AG10803 (cell line): ENCODE measurements around a stretch of chr1.

GRCh38 chr1:88837669-88837936 is 53.8 kb downstream of the GTF2B start:
- RRBS, result no CpG with 5 or more reads among the region's 3 CpGs

DNA sequence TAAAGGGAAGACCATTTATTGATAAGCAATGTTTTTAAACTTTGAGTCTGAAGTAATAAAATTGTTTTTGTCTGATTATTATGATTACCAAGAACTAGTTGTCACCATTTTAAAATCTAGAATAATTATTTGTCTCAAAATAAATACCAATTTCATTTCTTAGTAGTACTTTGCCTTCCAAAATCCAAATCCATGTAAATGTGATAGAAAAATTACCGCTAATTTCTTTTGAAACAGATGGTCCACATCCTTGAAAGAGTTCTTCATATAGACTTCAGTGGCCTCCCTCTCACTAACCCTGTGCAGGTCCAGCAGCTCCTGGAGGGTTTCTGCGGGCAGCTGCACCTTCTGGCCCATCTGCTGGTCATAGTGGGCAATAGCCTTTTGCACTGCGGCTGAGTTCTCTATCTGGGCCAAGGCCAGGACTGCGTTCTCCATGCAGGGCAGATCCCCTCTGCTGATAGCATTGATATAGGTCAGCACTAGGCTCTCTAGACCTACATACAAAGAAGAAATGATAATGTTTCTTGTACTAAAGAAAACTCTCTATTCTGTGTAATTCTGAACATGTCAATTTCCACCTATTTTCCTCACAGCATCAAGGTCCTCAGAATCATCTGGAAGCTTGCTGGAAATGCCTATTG is 11.0 kb downstream of the GBP3 start:
- RRBS, result no CpG with 5 or more reads among the region's 4 CpGs

DNA sequence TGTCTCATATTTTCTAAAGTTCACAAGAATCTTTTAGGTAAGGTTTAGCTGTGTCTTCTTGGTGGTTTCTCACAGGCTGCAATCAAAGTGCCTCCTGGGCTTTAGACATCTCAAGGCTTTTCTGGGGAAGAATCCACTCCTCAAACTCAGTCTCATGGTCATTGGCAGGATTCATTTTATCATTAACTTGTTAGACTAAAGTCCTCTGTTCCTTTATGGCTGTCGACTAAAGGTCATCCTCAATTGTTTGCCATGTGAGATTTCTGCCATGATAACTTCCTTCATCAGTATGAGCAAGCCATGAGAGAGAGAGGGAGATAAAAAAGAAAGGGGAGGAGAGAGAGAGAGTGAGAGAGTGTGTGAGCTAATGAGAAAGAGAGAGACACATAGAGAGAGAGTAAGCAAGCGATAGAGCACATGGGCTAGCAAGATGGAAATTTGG is 19.8 kb downstream of the GBP1 start:
- RRBS, result no CpG with 5 or more reads among the region's 2 CpGs

DNA sequence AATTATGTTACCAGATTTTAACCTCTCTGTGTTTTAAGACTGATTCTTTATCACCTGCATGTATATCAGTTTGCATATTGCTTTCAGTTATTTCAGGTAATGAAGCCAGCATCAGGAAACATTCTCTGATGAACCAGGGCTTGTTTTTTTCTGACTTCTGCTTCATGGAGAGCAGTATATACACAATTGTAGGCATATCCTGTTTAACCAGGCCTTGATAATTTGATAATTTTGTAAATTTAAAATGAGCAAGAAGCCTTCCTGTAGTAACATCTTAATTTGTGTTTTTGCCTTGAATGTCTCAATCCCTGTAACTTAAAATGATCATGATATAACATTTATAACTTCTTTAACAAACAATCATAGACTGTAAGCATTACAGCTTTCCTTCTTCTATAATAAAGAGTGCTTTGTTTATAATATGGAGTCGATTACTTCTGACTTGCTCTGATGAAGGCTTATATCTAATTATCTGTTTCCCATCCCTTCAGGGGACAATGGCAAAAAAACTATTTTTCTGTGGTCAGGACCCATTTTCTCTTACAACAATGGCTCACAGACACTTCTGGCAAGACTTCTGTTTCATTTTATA is 1.0 kb downstream of the GBP2 start:
- RRBS, result no CpG with 5 or more reads among the region's 1 CpG

- RRBS, result no CpG with 5 or more reads among the region's 1 CpG
These were observed 6.6 kb upstream of the GBP5 start for GRCh38 chr1:89279133-89279705.

GRCh38 chr1:89565129-89566104 is 40.8 kb downstream of the LRRC8B start:
- RRBS, result no CpG with 5 or more reads among the region's 9 CpGs

GRCh38 chr1:89608868-89609375 is 24.0 kb upstream of the LRRC8C start:
- RRBS, result 62% methylated on average over 2 of the region's 15 CpGs

- RRBS, result no CpG with 5 or more reads among the region's 7 CpGs
These were observed 3.3 kb downstream of the LRRC8C start for GRCh38 chr1:89635973-89636918.

DNA sequence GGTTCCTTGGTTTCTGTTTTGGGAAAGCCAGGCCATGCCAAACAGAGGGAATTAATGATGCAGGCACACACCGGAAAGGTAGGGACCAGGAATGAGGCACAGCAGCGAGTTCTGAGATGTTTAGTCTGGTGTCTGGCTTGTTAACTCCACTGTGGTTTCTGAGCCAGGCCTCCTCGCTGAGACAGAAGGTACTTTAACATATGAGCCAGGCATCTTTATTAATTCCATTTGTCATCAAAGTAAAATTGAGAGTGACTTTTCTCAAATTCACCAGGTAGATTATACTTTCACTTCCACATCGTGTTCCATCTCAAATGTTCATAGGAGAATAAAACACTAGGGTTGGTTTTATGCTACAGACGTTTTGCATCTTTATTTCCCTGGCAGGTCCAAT is 23.5 kb downstream of the LRRC8D start:
- RRBS, result 21% methylated on average over 1 of the region's 5 CpGs

DNA sequence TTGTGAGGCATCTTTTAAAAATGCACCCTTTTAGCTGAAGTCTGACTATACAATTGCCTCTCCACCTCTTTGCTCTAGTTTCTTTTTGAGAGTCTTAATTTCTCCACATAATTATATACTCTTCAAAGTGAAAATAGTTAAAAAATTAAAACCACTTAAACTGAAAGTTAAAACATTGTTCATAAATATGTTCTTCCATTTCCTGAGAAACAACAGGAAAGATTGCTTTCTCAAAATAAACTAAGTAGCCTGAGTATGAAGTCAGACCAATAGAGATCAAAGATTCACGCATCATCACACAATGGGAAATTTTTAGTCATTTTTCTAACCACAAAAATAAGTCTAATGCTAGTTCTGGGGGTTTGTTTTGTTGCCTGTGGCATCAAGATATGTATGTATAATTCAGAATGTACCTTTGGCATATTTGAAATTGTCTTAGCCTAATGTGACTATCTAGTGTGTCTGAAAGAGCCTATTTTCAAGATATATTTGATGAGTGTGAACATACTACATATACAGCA is 34.8 kb downstream of the LRRC8D start:
- RRBS, result no CpG with 5 or more reads among the region's 1 CpG

DNA sequence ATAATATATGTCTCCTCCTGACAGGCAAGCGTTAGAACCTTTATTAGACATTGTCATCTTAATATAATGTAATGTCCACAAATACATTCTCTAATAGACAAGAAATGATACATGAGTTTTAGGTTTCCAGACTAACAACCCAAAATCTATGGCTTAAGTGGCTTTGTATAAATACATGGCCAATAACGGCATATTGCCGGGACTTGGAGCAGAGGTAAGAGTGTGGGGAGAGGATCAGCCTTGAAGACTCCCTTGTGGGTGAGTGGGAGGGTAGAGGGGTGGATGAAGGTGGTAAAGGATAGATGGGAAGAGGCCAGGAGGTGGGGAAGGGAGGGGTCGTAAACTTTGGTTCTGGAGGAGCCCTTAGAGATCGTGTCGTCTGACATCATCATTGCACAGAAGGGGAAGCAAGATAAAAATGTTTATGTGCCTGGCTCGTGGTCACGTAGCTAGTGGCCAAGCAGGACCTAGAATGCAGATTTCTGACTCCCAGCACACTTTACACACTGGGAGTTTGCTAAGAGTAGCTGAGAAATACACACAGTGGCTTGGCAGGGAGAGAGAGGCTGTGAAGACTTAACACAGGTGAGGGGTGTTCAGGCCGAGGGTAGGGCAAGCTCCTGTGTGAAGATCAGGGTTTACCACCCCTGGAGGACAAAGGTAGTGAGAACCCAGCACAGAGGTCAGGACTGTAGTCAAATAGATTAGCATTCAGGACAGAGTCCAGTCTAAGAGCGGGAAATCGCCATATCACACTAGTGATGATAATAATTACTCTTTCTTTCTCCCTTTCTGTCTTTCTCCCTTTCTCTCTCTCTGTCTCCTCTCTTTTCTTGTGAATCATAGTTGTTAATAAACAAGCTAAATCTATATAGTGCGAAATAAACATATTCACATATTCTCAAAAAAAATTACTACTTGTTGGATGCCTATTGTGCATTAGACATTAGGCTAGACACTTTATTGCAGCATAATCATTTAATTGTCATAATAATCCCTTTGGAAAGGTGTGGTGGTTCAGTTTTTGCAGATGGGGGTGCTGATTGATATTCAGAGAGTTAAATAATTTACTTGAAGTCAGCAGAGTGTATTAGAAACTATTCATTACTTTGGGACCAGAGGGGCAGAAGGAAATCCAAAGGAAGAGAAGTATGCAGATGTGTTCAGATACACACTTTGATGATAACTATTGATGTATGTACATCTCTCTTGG is 75.5 kb downstream of the LRRC8D start:
- RRBS, result no CpG with 5 or more reads among the region's 12 CpGs

- RRBS, result no CpG with 5 or more reads among the region's 16 CpGs
These were observed 61.6 kb upstream of the ZNF326 start for GRCh38 chr1:89932863-89934166.

DNA sequence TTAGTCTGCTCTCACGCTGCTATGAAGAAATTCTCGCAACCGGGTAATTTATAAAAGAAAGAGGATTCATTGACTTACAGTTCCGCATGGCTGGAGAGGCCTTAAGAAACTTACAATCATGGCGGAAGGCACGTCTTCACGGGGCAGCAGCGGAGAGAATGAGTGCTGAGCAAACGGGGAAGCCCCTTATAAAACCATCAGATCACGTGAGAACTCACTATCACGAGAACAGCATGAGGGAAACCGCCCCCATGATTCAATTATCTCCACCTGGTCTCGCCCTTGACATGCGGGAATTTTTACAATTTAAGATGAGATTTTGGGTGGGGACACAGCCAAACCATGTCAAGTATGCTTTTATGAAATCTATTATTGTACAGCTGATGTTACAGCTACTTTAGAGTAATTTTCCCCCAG is 109.9 kb downstream of the BARHL2 start:
- RRBS, result no CpG with 5 or more reads among the region's 14 CpGs

DNA sequence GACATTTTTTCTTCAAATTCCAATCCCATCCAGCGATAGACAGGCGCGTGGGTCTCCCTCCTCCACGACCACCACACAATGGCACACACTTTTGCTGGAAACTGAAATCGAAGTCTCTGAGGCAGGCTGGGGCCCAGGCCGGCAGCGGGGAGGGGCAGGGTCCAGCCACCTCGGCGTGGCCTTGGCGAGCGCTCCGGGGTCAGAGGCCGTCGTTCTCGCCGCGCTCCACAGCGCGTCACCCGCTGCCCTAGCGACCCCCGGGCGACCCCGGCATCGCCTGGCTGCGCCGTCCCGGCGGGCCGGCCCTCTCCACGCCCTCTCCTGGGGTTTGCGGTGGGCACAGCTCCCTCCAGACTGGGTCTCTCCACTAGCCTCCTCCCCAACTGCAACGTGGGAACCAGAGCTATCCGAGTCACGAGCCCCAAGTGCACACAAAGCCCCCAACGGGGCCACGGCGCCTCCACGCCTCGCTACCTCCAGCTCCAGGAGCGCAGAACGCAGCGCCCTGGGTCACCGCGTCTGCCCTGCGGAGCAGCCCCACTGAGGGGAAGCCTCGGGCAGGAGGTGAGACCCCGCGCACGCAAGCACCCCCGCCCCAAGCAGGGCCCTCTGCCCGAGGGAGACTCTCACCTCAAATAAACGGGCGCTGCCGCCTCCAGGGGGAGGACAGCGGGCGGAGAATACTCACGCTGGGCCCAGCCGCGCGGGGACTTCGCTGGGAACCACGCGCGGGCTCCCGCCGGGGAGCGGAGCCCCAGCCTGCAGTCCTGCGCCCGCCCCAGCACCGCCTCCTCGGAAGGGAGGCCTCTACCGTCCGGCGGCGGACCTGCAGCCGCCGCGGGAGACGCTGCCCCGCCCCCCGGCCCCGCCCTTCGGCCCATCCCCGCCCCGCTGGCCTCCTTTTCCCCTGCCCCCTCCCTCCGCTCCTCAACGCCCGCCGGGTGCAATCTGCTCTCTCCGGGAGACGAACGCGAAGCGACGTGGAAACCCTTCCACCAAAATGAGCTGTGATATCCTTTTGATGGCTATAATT is 134.1 kb upstream of the BARHL2 start:
- RRBS, result 1% methylated on average over 41 of the region's 96 CpGs

DNA sequence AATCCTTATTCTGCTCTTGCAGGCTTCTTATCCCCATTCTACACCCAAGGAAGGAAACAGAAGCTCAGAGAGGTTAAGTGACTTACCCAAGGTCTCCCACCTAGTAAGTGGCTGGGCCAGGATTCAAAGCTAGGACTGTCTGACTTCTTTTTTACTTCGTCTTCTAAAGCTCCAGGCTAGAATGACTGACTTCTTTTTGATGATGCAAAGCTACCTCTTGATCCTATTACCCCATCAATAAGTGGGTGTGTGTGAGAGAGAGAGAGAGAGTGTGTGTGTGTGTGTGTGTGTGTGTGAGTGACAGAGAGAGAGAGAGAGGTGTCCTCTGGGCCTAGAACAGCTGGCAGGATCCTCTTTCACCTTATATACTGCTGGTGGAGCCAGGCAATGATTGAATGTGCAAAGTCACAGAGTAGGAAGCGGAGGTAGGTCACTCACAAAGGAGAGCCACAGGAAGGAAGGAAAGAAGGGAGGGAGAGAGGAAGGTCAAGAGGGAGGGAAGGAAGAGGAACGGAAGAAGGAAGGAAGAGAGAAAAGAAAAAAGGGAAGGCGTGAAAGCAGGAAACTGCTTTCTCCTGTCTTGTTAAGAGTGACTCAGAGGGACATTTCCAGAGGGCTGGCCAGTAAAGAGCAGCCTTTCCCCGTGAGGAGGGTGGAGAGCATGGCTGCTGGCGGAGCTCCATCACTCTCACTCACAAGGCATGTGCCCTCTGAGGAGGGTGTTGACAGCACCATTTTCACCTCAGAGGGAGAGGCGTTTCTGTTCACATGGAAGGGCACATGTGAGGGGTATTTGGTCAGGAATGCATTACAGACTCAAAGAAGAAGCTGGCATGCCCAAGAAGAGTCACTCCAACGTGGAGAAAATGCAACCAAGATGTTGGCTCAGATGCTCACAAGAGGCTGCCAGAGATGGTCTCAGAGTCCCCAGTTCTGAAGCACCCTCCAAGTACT is 69.0 kb downstream of the CDC7 start:
- RRBS, result no CpG with 5 or more reads among the region's 8 CpGs

- RRBS, result no CpG with 5 or more reads among the region's 4 CpGs
These were observed 186.4 kb downstream of the TGFBR3 start for GRCh38 chr1:91699472-91699985.

- RRBS, result no CpG with 5 or more reads among the region's 7 CpGs
These were observed 159.9 kb downstream of the TGFBR3 start for GRCh38 chr1:91725855-91726662.

GRCh38 chr1:91732269-91733067 is 153.5 kb downstream of the TGFBR3 start:
- RRBS, result no CpG with 5 or more reads among the region's 15 CpGs

DNA sequence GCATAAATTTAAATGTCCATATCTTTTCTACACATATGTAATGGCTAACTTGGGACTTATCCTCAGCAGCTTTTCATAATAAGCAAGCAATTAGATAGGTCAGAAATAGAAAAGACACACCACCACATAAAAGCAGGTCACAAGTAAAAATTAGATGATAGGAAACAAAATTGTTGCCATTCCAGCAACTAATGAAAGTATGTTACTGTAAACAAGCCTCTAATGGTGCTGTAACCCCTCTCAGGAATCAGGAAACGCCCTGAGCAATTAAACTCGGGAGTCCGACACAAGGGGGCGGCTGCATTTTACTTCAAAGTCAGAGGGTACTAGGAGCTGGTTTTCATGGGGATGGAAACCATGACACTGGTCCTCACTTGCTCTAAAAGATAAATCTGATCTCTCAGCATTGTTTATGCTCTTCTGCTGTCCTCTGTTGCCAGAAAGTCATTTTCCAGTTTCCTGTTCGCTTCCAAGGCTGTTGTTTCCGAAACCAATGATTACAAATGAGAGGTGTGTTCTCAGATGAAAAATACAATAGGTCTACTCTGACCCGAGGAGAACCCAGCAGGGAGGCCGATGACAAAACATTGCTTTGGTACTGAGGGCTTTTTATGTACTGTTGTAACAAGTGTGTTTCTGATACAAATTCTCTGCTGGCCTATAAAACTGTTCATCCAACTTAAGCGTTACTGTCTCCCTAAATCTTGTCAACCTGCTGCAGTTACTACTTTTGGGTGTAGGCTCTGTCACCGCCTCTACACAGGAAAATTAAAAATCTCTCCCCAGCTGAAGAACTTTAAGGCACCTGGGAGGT is 93.3 kb downstream of the TGFBR3 start:
- RRBS, result no CpG with 5 or more reads among the region's 10 CpGs